Metanephros (tissue), 2 donors: ENCODE measurements around a stretch of chr9.

DNA sequence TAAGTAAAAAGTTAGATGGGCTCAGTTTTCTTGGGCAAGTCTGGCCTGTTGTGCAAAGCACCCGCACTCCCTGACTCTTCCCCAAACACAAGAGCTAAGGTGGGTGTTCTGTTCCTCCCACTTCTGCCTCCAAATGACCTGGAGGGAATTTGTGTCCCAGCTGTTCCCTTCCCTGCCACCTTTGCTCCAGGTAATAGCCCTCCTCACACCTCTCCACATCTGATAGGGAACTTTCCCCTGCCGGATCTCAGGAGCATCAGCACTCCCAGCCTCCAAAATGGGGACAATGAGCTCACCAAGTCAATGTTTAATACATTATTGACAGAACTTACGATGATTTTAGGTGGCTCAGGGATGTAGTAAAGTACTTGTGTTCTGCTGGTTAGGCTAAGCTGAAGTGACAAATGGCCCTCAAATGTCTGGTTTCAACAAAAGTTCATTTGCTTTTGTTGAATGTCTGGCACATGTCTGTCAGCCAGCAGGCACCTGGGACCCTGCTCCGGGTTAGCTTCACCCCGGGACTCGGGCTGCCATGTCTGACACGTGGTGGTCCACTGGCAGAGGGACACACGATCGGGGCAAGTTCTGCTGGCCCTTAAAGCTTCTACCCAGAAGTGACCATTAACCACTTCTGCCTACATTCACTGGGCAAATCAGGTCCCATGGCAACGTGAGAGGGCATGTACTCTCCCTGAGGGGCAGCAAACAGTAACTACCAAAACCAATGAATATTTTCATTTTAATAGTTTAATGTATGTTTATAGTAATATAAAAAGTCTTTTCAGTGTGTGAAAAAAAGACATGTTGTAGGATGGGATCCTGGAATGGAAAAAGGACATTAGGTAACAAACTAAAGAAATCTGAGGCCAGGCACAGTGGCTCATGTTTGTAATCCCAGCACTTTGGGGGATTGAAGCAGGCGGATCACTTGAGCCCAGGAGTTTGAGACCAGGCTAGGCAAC is 23.7 kb downstream of the POLR1E start:
- RAMPAGE, long total RNA = no peak

GRCh38 chr9:37602742-37603401 is 10.5 kb upstream of the TOMM5 start:
- RAMPAGE, long total RNA = no peak

- RAMPAGE, long total RNA = no peak
Observed at GRCh38 chr9:37761814-37762224, 8.2 kb downstream of the TRMT10B start.

DNA sequence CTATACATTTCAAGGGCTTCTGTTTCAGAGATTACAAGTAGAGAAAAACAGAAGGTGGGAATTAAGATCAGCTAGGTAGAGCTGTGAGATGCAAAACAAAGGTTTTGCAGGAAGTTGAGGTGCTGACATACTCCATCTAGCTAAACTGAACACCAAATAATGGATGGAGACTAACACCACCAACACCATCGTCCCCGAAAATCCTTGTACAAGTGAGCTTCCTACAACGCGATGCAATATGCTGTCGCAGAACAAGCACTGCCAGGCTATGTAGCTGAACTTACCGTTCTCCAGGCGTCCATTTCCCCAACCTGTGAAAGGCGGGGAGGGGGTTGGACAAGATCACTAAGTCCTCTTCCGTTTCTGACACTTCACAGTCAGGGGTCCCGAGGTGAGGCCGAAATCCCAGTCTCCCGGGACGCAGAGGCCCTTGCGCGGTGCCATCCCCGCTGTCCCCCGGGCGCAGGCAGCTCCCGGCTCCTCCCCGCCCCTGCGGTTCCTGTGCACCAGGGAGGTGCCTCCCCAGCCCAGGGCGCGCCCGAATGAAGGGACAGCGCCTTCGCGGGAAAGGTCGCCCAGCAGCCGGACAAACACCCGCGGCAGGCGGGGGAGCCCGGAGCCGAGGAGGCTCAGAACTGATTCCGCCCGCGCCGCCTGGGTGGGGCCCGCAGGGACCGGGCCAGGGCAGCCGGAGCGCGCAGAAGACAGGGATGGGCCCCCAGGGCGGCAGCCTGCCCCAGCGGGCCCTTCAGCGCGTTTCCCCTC is 498 bp downstream of the SLC25A51 start:
- RAMPAGE, long total RNA = no peak

GRCh38 chr9:37916213-37917016 is 12.5 kb upstream of the SLC25A51 start:
- RAMPAGE, long total RNA = no peak

DNA sequence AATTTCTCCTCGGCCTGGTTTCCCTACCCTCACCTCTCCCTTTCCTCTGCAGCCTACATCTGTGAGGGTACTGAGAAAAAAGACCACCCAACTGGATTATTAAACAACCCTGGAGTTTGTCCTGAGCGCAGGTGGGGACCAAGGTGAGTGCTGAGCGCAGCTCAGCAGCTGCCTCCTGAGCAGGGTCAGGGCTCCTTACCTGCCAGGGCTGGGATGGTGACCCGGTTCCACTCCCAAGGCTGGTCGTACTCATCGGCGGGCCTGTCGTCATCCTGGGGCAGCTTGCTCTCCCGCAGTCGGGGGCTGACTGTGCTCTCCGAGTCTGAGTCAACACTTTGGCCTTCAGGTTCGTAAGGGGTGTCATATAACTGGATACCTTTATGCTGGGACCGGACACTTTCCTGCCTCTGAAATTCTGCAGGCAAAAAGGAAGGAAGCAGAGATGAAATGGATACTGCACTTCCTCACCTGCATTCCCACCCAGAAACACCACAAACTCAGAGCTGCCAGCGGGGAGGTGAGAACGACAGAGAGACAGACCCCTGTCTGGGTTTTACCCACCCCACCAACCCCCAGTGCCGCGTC is 70.6 kb upstream of the SLC25A51 start:
- RAMPAGE, long total RNA = no peak

DNA sequence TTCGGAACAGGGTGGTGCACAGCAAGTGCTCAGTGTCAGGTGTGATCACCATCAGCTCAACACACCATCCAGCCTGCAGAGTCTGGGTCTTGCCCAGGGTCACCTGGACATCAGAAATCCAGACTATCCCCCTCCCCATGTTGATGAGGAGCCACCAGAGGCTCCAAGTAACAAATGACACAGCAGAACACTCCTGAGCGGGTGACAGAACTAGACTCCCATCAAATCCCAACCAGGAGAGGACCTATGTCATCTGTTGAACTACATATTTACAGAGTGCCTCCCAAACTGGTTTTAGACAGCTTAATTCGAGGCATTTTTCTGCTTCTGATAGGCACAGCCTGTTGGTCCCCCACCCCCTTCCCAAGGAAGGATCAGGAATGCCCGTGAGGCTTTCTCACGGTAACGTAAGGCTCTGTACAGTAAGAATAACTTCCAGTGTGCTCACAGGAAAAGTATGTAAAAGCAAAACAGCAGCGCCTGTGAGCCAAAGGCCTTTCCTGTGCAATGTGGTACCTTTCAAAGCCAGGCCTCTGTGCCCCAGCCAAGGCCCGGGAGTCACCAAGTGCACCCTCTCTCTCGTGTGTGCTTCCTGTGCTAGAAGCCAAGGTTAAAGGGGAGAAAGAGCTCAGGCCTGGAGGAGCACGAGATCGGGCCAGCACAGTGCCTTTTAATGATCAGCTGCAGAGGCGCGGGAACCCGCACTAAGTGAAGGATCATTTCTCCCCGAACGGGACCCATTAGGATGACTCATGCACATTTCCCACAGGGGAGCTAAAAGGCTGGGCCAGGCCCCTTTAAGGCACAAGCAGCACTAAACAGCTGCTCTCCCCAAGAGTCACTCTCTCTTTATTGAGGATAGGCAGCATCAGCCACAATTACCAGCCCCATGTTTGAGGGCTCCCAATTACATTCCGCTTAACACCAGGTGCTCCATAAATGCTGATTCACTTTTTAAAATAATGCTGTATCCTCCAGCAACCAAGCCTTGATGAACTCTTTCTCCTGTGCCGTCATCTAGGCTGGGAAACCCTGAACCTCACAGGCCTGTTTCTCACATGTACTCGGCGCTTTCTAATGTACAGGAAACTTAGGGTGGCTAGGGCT is 43.0 kb downstream of the SHB start:
- RAMPAGE, long total RNA = no peak

DNA sequence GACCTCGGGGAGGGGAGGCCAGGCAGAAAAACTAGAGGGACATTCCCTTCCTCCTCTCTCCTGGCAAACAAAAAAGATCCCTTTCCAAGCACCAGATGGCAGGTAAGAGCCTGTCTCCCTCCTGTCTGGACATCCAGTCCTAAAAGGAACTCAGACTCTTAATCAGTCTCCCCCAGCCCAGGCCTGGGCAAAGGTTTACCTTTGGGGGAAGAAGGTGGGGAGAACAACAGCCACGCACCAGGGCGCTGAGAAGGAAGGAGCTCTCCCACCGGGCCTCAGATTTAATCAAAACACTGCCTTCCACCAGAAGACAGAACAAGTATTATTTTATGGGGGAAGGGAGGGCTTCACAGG is 2.4 kb downstream of the SHB start:
- RAMPAGE, long total RNA = no peak

DNA sequence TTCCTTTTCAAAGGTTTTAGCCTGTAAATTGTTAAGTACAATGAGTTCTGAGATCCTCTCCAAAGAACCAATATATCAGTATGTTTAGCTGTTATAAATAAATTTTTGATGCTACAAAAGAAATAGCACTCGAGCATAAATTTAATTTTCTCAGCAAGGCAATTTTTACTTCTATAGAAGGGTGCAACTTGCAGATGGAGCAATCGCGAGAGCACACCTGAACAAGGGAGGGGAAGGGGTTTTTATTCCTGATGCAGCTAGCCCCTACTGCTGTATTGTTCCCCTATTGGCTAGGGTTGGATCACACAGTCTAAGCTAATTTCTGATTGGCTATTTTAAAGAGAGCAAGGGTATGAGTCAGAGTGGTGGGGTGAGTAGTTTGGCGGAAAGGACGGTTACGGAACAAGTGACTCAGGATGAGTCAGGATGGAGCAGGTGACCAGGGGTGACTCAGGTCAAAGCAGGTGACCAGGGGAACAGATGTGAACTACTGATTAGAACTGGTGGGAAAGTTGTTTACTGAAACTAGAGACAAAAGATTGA is 101.7 kb upstream of the SHB start:
- RAMPAGE, long total RNA = no peak

GRCh38 chr9:38311247-38312199 is 81.0 kb upstream of the ALDH1B1 start:
- RAMPAGE, long total RNA = no peak

DNA sequence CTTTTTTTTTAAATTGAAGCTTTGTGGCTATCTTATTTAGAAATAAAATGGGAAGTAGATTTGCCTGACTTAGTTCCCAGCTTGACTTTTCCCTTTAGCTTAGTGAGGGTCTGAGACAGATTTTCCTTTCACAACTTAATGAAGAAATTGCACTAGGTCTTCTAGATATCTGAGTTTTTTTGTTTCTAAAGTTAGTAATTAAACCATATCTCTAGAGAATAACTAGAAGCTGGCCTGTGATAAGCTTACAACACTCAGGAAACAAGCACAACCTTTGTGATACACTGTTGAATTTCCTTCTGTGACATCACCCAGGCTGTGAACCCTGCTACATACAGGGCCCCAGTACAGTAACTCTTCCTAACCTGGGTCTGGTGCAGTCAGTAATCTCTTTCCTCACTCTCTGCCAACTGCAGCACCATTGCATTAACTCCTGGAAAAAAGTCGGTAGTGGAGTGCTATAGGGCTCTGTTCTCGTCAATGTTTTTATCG is 10.5 kb upstream of the IGFBPL1 start:
- RAMPAGE, long total RNA = no peak

- RAMPAGE, long total RNA = no peak
Observed at GRCh38 chr9:38687310-38687997, 32.5 kb downstream of the FAM240B start.

DNA sequence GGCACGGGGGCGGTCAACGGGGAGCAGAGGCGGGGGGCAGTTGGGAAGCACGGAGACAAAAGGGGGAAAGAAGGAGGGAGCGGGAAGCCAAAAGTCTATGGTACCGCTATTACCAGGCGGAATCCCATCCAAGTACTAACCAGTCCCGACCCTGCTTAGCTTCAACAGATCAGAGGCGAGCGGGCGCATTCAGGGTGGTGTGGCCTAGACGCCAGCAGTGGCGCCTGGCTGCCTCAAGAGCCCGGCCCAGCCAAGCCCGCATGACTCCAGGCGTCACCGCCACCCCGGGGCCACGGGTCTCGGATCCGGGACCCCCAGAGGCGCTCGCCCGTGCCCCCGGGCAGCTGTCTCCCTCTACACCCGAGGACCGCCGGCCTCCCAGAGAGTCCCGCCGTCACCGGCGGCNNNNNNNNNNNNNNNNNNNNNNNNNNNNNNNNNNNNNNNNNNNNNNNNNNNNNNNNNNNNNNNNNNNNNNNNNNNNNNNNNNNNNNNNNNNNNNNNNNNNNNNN is 48.3 kb upstream of the ZNG1F start:
- RAMPAGE, long total RNA = no peak

DNA sequence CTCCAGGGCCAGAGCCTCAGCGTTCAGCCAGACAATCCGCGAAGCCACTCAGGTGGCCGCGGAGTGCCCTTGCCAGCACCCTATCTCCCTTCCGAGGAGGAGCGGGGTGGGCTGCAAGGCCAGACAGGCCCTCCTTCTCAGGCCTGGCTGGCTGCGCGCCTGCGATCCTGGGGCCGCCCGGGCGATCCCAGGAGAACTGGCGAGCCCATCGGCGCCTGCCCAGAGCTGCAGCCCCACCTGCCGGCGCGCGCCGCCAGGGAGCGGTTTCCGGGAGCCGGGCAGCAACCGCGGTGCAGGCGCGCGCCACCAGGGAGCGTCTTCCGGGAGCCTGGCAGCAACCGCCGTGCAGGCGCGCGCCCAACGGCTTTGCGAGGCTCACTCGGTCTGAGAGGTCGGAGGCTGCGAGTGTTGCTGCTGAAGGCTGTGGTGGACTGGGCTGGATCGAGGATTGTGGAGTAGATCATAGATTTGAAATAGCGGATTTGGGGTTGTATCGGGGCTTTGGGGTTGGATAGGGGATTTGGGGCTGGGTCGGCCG is 668.7 kb downstream of the SPATA31A6 start:
- RAMPAGE, long total RNA = no peak

DNA sequence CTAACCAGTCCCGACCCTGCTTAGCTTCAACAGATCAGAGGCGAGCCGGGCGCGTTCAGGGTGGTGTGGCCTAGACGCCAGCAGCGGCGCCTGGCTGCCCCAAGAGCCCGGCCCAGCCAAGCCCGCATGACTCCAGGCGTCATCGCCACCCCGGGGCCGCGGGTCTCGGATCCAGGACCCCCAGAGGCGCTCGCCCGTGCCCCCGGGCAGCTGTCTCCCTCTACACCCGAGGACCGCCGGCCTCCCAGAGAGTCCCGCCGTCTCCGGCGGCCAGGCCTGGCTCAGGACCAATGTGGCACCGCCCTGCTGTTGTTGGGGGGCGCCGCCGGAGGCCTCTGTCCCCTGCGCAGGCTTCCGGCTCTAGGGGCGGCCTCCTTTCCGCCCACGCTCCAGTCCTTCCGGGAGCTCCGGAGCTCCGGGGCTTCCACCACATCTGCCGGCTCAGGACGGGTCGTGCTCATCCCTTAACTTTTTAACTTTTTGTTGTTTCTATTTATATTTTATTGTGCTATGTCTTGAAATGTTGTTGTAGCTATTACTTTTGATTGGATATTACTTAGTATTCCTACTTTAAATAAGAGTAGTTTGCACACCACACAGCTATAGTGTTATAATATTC is 1612.6 kb downstream of the SPATA31A7 start:
- RAMPAGE, long total RNA = start-site peak on the plus strand centred at position 367 of the sequence, 104 bp wide, 69 and 16 reads in 2 replicates

DNA sequence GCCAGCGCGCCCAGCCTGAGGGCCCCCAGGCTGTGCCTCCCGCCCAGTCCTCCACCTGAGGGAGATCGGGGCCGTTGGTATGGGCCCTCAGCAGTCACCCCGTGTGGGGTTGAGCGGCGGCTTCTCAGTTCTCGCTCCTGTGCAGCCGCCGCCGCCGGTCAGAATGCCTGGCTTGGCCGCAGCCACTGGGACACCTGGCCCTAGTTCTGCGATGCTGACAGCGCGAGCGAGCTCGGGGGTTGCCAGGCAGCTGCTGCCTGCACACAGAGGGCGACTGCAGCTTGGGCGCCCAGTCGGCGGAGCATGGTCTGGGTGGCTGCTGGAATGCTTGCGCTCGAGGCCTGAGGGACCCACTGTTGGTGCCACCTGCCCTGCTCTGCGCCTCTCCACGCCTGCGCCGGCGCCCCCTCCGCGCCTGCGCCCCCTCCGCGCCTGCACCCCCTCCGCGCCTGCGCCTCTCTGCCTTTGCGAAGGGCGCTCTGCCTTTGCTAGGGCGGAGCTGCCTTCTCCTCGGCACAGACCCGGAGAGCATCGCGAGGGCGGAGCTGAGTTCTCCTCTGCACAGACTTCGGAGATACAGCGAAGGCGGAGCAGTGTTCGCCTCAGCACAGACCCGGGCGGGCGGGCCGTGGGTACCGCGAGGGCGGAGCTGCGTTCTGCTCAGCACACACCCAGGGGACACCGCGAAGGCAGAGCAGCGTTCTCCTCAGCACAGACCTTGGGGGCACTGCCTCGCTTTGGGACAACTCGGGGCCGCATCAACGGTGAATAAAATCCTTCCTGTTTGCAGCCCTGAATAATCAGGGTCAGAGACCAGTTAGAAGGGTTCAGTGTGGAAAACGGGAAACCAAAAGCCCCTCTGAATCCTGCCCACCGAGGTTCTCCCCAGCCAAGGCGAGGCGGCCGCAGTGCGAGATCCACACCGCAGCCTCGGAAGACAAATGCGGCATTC is 1648.4 kb downstream of the SPATA31A7 start:
- RAMPAGE, long total RNA = no peak

DNA sequence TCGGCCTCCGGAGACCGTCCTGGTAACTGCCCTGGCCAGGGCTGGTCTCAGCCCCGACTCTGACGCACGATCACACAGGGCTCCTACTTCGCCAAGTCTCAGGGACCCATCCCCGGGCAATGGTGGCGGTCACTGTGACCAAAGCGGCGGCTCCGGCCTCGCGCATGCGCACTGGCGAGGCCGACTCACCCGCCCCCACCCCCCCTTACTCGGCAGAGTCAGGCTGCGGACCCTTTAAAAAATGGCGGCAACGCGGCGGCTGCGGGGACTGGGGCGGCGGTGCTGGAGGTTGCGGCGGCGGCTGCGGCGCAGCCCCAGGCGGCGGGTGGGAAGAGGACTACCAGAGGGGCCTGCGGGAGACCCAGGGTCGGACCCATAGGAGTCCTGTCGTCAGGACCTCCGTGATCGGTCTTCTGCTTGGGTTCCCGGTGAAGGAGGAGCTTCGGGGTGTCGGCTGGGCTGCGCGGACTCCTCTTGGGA is 1581.3 kb downstream of the FOXD4L5 start:
- RAMPAGE, long total RNA = start-site peak on the minus strand centred at position 136 of the sequence, 37 bp wide, 158 and 48 reads in 2 replicates

- RAMPAGE, long total RNA = no peak
Observed at GRCh38 chr9:64051037-64051419, 1234.0 kb downstream of the FOXD4L5 start.

DNA sequence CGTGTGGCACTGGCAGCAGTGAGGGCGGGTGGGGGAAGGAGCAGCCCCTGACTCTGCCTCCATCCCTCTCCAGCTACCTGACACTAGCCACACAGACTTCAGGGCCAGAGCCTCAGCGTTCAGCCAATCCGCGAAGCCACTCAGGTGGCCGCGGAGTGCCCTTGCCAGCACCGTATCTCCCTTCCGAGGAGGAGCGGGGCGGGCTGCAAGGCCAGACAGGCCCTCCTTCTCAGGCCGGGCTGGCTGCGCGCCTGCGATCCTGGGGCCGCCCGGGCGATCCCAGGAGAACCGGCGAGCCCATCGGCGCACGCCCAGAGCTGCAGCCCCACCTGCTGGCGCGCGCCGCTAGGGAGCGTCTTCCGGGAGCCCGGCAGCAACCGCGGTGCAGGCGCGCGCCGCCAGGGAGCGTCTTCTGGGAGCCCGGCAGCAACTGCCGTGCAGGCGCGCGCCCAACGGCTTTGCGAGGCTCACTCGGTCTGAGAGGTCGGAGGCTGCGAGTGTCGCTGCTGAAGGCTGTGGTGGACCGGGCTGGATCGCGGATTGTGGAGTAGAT is 916.0 kb downstream of the FOXD4L5 start:
- RAMPAGE, long total RNA = no peak

DNA sequence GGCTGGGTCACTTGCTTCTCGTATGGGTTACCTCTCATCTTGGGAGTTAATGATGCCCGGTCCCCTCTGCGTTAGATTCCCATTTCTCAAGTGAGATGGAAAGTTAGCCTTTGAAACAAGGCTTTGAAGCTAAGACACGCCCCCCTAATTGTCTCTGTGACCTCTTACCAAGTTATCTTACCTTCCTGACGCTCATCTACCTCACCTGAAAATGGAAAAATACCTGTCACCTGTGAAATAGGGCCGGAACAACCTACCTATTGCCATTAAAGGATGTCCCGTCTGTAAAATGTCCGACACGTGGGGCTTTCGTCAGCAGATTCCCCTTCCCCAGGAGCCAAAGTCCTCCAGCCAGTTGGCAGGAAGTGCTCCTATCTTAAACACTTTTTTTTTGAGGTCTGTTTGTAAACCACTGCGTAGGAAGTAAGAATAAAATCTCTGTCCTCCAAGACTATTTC is 557 bp downstream of the ZNG1E start:
- RAMPAGE, long total RNA = no peak